Urinary bladder (tissue), 3 donors: ENCODE measurements around a stretch of chr2.

DNA sequence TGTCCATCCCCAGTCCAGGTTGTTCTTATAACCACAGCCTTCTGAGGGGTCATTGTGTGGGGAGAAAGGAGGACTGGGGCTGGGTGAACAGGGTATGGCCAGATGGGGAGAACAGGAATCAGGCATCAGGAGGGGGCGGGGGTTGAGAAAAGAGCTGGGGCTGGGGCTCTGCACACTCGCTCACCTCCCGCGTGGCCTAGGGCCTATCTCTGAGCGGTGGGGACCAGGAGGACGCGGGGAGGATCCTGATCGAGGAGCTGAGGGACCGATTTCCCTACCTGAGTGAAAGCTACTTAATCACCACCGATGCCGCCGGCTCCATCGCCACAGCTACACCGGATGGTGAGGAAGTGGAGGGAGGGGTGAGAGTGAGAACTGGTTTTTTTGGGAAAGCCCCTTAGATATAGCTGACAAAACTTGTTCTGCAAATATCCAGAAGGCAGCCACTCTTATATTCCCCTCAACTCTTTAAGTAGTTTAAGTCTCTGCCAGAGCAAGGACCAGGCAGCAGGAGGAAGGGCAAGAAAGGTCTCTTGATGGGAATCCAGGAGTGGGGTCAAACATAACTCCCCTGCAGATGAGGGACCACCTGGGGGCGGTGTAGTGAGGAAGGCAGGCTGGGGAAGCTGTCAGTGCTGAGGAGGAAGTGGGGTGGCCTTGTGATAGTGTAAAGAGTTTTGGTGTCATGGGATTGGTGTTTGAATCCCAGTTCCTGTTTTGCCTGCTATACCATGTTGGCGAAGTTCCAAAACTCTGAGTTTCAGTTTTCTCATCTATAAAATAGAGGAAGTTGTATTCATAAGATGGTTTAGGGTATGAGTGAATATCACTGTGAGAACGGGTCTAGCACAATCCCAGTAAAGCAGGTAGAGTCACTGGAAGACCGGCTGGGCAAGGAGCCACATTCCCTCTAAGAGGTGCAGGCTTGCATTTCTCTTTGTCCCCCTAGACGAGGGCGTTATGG, 3.3 kb downstream of the NAGK start:
- PRO-cap, result no peak
- RAMPAGE, long total RNA, result no peak

DNA sequence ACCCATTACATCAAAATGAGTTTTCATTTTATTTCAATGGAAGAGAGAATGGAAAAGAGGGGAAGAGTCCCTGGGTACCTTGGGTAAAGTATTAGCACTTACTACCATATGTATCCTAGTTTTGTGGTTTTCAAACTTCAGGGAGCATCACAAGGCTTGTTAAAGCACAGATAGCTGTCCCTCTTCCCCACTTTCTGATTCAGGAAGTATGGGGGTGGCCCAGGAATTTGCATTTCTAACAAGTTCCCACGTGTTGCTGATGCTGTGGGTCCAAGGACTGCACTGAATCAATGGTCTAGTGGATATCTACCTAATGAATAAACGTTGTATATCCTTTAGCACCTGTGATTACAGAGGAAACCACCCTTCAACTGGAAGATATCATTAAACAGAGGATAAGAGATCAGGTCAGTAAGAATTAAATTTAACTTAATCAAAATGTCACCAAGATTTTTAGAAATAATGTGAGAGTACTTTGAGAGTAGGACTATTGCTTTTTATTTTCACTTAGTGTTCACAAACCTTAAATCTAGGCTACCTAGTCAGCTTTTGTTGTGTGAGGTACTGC, 9.1 kb downstream of the MPHOSPH10 start:
- PRO-cap, result no peak
- RAMPAGE, long total RNA, result no peak

GRCh38 chr2:71346934-71347821, 15.6 kb downstream of the ZNF638 start:
- PRO-cap, result no peak
- RAMPAGE, long total RNA, result no peak

DNA sequence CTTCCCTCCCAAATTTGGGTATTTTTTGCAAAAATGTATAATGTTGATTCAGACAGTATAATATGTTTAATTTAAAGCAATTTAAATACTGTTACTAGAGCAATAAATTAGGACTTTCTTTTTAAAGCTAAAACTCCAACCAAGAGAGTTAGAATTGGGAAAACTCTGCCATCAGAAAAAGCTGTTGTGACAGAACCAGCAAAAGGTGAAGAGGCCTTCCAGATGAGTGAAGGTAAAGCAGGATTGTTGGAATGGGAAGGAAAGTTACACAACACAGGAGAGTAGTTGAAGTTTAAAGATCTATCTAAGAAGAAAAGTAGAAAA, 38.1 kb upstream of the DYSF start:
- PRO-cap, result no peak
- RAMPAGE, long total RNA, result no peak

DNA sequence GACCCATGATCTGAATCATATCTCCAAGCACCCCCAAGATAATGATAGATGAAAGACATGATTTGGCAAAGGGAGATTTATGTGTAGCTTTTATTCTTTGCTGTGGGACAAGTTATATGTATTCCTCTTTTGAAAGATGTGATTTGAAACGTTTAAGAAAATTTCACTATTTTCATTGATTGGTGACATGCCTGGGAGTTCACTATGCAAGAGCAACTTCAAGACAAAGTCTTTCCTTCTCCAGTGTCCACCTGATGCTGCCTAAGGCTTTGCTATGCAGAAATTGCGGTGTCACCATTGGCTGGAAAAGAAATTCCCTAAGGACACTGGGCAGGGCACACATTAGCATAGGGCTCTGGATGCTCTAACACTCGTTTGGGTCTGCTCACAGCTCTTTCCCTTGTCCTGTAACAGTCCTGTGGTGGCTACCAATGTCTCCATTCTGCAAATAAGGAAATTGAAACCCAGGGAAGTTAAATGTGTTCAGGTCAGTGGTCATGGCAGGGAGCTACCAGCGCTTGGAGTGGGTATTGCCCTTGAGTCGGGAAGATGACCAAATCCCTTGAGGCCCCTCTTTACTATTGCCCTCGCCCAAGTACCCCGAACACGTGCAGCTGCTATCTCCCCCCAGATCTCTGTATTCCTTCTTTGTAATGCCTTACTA, 1.6 kb downstream of the DYSF start:
- PRO-cap, result no peak
- RAMPAGE, long total RNA, result no peak

GRCh38 chr2:71474884-71475493, 8.5 kb downstream of the DYSF start:
- PRO-cap, result no peak
- RAMPAGE, long total RNA, result no peak

- PRO-cap, result no peak
- RAMPAGE, long total RNA, result no peak
These were observed 87.6 kb downstream of the DYSF start for GRCh38 chr2:71554008-71554569.

DNA sequence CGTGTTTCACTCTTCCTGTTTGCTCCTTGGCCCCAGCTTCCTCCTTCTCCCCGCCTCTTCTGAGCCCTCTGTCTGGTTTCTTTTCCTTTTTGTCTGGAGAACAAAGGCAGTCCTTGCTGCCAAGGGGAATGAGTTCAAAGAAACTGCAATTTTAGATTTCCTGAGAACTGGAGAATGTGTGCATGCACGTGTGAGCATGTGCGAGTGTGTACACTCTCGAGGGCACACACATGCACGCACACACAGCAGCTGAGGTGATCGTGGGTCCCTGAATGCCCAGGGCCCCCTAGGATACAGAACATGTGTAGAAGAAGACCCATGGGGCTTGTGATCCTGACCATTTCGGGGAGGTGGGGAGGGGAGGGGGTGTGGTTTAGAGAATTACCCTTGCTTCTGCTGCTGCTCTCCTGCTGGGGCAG, 138.7 kb downstream of the DYSF start:
- PRO-cap, result no peak
- RAMPAGE, long total RNA, result no peak

GRCh38 chr2:71685337-71686065, 219.0 kb downstream of the DYSF start:
- PRO-cap, result no peak
- RAMPAGE, long total RNA, result no peak

DNA sequence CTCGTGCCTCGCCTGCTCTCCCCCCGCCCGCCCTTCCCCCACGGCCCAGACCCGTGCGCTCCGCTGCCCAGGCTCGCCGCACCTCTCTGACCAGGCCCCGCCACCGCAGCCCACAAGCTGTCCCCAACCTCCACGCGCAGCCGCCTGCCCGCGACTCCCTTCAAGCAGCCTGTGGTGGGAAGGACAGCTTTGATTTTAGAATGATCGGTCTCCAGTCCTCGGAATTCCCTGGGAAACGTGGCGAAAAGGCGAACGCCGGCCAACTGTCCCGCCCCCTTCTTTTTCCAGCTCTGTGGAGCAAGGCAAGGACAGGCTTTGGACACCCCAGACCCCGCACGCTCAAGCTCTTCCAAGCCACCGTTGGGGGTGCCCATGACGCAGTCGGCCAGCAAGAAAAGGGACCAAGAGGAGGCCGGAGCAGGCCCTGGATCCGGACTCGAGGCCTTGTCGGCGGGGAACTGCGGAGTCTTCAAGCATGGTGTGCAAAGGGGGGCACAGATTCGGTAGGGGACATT, 4.2 kb downstream of the CYP26B1 start:
- PRO-cap, result no peak
- RAMPAGE, long total RNA, result no peak

- PRO-cap, result no peak
- RAMPAGE, long total RNA, result no peak
These were observed 151.2 kb upstream of the CYP26B1 start for GRCh38 chr2:72298721-72299491.

GRCh38 chr2:72781585-72781941, 44.3 kb downstream of the EXOC6B start:
- PRO-cap, result unidirectional peak, minus-strand start at chr2:72781688
- RAMPAGE, long total RNA, result no peak

DNA sequence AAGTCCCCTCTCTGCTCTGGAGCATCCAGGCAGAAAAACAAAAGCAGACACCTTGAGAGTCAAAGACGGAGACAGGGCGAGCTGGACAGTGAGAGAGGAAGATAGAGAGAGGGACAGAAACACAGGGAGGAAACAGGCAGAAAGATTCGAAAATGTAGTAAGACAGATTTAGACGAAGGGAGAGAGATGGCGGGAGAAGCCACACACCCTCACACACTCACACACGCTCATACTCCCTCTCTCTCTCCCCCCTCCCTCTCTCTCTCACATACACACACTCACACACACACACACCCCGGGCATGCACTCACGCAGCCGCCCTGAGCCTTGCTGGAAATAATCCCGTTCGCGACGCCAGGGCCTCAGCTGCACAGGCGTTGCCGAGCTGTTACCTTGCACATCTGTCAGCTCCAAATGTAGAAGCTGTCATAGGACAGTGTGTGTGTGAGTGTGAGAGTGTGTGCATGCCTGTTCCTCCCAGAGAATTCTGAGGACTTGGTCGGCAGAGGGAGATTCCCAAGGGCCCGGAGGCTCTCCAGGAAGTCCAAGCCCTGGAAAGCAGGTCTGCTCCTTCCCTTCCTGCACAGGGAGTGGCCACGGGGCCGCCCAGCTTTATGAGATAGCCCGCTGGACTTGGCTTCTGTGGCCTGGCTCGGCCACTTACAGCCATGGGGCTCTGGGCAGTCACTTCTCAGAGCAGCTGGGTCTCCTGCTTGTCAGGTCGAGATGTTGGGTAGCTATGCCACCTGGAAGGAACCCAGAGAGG, 8.5 kb downstream of the SPR start:
- PRO-cap, result no peak
- RAMPAGE, long total RNA, result no peak

- PRO-cap, result no peak
- RAMPAGE, long total RNA, result no peak
These were observed 1.4 kb upstream of the EMX1 start for GRCh38 chr2:72915813-72916484.

DNA sequence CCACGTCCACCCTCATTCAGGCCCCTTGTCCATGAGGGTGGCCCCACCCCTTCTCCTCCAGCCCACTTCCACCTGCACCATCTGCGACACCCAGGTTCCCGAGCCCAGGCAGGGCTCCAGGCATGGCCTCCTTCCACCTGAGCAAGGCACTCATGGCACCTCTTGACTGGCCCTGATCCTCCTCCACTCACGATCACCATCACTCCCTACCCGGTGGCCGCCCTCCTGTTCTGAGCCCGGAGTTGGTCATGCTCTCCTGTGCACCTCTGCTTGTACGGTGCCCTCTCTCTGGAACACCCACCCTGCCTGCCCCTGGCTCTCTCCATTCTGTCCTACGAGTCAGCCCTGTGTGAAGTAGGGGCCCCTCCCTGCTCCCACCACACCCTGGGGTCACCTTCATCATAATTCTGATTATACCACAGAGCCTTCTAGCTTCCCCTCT, 76.9 kb downstream of the SFXN5 start:
- PRO-cap, result no peak
- RAMPAGE, long total RNA, result no peak

DNA sequence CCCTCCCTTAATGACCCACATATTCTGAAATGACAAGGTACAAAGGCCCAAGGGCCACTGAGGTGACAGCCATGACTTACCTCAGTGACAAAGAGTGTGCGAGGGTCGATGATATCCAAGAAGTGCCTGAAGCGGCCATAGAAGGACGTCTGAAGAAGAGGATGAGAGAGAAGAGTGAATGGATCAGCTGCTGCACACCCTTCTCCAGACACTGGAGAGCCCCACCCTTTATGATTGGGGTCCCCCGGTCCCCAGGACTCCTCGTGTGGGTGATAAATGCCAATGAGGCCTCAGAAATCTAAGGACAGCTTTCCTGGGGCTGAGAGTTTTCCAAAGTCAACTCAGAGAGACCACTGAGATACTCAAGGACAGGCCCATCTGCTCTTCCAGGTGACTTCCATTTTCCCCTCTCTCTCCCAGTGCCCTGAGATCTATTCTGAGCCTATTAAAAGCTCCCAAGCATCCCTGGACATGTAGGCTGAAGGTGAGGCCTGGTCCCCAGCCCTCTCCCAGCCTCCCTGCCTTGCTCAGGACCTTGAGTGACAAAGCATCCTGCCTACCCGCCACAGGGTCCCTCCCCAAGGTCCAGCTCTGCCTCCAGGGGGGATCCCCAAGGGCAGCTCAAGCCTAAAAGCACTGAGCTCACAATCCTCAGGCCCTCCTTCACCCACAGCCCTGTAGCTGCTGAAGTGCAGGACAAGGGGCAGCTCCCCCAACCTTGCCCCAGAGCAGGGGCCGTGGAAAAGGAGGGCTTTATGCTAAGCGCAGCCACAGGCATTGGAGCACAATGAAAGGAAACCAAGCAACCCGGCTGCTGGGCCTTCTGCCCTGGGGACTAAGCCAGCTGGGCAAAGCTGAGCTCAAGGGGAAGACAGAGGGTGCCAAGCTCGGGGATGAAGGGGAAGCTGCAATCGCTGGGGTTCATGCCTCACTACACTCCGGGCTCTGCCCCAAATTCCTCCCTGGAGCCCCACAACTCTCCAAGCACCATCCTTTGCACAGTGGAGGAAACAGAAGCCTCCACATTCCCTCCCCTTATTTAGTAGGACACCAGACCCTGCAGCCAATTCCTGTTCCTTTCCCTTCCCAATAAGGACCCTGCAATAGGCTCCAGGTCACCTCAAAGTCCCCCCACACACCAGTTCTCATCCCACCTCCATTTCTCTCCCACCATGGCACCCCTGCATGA, 12.7 kb downstream of the SFXN5 start:
- PRO-cap, result no peak
- RAMPAGE, long total RNA, result no peak

DNA sequence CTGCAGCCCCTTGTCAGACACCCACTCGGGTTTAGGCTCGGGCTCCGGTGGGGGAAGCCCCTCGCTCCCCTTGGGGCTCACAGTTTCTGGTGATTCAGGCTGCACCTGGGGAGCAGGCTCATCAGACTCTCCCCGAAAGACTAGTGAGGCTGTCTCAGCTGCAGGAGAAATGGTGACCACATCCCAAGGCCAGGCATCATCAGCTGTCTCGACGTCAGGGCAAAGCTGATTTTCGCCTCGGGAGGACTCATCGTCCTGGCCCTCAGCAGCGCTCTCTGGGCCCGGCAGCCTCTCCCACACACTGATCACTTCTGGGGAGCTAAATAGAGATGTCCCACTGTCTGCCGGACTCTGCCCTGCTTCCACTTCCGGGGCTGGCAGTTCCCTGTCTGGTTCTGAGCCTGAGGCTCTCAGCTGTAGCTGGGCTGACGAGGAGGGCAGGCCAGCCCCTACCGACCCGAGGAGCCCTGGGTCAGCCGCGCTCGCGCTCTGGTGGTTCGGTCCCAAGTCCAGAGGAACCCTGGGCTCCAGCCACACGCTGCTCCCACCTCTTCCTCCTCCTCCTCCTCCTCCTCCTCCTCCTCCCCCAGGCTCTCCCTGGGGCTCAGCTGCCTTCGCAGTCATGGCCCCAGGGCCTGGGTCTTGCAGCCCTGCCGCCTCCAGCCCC, 9.2 kb upstream of the SFXN5 start:
- PRO-cap, result no peak
- RAMPAGE, long total RNA, result no peak

DNA sequence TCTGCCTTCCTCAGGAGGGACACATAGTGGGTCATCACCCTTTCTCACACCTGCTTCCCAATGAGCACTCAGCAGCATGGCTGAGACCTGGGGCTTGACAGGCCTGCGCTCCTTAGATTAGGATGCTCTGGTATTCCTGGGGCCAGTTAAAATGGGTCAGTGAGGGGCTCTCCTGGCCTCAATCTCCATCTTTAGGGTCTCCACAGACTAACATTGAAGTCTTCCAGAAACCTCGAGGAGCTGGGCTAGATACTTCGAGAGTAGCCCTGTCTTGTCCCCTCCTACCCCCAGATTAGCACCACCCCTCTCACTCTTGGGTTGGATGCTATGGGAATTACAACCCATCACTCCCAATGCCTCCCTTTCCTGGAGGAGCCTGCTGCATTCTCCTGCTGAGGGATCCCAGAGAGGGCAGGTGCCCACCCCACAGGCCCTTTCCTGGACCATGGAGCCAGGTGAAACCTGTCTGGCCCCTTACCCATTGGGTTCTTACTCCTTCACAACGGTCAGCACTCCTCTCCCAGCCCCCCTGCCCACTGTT, 6.3 kb downstream of the PRADC1 start:
- PRO-cap, result no peak
- RAMPAGE, long total RNA, result no peak

GRCh38 chr2:73386522-73387124, 987 bp downstream of the ALMS1 start:
- PRO-cap, result no peak
- RAMPAGE, long total RNA, result no peak

- PRO-cap, result no peak
- RAMPAGE, long total RNA, result no peak
These were observed 32.7 kb downstream of the ALMS1 start for GRCh38 chr2:73418427-73418626.